GM06990 (cell line): Measurements from ENCODE around the gene PDE4D.

DNA sequence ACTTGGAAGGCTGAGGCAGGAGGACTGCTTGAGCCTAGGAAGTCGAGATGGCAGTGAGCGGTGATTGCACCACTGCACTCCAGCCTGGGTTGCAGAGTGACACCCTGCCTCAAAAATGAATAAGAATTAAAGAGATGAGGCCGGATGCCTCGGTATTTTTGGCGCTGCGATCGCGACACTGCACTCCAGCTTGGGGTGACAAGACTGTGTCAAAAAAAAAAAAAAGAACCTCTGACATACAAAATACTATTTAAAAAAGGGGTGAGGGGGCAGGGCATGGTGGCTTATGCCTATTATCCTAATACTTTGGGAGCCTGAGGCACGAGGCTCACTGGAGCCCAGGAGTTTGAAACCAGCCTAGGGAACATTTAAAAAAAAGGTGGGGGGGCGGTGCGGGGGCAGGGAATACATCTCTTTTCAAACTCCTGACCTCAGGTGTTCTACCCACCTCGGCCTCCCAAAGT lies 7.4 kb downstream of the GPBP1 start:
- RRBS, result no CpG with 5 or more reads among the region's 12 CpGs

- RRBS, result no CpG with 5 or more reads among the region's 6 CpGs
These were observed 37.1 kb downstream of the ACTBL2 start for GRCh38 chr5:57445490-57445978.

- RRBS, result no CpG with 5 or more reads among the region's 6 CpGs
These were observed 167.8 kb upstream of the ACTBL2 start for GRCh38 chr5:57650332-57650962.

DNA sequence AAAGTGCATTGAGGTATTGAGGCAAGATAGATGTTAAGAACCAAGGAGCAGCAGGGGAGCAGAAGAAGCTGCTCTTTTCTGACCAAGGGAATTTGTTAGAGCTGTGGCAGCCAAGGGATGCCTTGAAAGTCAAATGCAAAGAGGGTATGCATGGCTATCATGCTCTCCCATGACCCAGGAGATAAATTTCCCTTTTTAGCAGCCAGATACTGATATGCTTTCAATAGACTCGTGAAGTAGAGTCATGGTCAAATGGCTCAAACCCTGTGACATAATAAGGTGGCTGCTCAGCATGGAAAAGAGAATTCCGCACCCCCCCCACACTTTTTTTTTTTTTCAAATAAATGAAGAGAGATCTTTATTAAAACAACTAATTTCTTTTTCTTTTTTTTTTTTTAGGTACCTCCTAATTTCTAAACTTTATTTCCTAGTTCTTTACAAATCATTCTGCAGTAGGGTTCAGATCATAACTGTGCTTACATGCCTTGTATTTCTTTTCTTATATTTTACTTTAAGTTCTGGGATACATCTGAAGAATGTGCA lies 180.9 kb upstream of the ACTBL2 start:
- RRBS, result no CpG with 5 or more reads among the region's 2 CpGs

DNA sequence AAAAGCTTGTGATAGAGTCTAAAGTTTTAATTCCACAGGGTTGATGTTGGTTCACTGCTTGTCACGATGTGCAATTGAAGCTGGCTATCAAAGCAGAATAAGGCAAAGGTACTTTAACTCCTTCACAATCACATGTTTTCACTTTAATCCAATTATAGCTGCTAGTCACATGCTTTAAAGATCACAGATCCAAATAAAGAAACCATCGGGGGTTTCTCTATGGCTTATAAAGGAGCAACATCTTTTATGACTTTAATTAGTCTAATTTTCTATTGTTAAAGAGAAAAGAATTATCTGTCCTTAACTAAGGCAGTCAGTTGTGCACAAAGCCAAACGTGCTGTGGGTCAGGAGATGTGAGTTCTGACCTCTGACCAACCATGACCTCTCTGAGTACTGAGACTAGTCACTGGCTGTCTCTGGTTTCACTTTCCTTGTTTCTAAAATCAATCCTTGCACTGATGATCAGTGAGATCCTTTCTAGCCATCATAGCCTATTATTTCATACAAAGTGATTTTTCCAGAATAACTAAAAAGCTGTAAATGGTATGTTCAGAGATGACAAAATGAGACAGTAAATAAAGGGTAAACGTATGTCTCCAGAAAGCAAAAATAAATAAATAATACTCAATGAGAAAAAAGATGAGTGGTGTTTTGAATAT lies 561.1 kb downstream of the RAB3C start:
- RRBS, result no CpG with 5 or more reads among the region's 4 CpGs

DNA sequence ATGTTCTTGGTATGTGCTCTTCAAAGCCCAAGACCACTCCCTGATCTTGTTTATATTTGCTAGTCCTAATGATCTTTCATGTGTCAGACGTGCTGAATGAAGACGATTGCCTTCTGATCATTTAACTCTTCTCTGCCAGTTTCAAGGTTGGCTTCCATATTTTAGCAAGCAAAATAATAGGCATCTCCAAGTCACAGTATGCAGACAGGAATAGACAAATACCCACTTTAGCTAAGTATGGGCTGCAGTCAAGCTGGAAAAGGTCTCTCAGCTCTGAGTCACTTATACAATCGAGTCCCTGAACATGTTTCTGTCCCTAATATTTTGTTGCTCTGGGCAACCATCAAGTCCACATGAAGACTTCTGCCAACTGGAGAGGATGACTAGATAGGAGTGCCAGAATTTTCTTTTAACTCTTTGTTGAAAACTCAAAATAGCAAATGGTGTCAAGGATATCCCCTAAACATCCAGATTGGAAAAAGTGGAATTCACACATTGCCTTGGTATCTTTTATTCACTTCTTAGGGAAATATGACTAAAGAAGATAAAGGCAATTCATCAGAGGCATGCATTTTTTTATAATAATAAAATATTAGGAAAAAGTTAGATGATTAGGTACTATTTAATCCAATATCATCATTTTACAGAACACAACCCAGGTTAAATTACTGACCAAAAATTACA lies 575.3 kb downstream of the RAB3C start:
- RRBS, result no CpG with 5 or more reads among the region's 3 CpGs

DNA sequence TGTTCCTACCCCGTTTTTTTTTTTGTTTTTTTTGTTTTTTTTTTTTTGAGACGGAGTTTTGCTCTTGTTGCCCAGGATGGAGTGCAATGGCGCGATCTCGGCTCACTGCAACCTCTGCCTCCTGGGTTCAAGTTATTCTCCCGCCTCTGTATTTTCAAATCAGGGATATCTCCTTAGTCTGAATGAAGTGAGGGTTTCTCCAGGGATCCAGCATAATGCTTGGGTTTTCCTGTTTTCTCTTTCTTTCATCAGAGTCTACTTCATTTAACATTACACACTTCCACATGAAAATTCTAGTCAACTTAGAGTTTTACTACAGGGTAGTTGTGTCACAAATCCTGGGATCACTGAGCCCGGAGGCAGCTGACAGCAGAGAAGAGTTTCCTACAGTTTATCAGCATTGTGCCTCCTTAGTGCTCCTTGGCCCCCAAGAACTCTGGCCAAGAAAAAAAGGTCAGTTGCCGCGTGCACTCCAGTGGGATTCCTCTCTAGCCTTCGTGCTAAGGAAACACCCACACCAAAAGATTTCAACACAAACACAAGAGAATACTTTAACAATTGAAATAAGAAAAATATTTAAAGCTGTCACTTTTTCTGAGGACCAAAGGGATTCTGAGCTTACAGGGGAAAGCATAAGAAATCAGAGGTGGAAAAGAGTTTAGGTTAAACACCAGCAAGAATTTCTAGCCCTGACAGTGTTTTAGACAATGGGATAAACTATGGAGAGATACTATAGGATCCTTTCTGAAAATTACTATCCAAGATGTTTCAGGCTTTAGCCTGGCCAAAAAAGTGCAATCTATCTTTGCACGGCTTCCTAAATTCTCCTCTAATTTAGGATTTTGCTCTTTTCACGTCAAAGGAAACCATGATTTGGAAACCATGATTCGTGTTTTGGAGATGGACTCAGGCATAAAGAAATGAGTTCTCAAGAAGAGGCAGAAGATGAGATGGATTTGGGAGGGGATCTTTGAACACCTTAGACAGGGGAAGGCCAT lies 606.6 kb downstream of the RAB3C start:
- RRBS, result no CpG with 5 or more reads among the region's 13 CpGs

- RRBS, result no CpG with 5 or more reads among the region's 4 CpGs
These were observed 442.6 kb downstream of the PDE4D start for GRCh38 chr5:59450661-59451628.

DNA sequence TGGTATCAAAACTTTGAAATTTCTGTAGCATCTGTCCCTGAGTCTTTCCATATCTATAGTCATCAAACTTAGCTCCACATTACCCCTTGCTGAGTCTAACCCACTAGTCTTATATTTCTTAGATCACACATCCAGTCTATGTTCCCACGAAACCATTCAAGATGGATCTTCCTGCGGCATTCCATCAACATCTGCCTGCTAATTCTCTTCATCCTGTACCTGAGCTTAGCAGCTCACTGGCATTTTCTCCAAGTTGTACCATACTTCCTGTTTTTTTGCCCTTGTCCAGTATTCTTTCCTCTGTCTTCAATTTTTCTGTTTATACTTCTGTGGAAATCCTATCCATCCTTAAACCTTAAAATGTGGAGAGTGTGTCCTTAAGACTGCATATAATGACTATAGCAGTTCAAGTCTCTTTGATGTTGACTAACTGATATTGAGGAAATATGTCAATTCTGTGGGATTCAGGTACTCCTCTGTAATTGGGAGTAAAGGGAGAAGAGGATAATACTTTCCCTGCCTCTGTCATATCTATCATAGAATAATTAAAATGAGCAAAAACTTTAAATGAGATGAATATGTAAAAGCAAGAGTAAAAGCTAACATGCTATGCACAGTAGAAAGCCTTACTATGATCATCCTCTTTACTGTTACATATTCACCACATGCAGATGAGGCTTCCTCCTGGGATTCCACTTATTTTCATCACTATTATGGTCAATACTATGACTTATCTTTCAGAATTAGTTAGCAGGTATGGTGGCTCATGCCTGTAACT lies 225.7 kb downstream of the PDE4D start:
- RRBS, result no CpG with 5 or more reads among the region's 2 CpGs

- RRBS, result no CpG with 5 or more reads among the region's 13 CpGs
These were observed 102.9 kb downstream of the PDE4D start for GRCh38 chr5:59790441-59791229.

DNA sequence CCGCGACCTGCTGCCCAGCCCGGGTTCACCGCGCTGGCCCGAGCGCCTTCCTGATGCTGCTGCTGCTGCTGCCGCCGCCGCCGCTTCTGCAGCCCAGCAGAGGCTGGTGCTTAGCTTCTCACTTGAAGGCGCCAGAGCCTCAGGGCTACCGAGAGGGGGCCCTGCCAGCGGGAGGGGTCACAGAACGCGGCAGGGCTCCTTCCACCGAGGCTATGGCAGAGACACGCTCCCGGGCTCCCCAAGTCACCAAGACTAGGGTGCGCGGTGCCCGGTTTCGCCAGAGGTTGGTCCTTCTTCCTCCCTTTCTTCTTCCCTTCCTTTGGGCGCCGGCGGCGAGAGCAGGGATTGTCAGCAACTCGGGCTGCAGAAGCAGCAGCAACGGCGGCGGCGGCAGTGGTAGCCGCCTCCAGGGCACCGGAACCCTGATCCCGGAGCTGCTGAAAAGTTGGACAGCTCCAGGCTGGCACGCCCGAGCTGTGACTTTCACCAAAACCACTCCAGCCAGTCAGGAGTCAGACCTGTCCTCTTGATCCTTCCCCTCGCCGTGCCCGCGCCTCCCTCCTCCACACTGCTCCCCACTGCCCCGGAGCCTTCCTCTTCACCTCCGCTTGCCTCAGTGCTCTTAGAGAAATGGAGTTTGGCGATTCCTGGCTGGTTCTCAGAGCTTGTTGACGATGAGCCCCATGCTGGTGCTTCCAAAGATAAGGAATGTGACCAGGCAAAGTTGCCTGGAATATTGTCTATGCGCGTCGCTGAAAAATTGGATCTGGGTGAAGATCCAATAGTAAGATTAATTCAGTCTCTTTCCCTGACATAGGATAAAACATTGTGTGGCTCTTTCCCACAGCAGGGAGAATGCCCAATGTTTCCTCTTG lies at the start of gene PDE4D:
Gene PDE4D (minus strand): TSS at position 90 of the 875 bp plus-strand sequence.
- RRBS, result 22% methylated on average over 14 of the region's 48 CpGs

DNA sequence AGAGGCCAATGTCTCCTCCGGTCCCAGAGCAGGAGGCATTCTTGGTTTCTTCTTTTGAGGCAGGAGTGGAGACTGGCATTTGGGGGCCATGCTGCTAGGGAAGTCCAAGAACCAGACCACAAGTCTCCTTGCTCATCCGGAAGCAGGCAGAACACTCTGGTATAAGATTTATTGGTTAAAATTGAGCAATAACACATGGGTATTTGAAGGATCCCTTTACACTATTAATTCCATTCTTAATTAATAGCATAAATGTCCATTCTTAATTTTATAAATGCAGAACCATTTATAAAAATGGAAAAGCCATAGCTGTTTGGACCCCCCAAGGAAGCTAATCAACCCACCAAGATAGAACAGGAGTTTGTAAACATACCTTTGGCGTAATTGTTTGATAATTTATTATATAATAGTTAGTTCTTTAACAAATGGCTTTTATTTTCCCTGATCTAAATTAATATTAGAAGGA lies 239.3 kb downstream of the DEPDC1B start:
- RRBS, result no CpG with 5 or more reads among the region's 3 CpGs

- RRBS, result no CpG with 5 or more reads among the region's 2 CpGs
These were observed 47.7 kb downstream of the DEPDC1B start for GRCh38 chr5:60652205-60652634.

DNA sequence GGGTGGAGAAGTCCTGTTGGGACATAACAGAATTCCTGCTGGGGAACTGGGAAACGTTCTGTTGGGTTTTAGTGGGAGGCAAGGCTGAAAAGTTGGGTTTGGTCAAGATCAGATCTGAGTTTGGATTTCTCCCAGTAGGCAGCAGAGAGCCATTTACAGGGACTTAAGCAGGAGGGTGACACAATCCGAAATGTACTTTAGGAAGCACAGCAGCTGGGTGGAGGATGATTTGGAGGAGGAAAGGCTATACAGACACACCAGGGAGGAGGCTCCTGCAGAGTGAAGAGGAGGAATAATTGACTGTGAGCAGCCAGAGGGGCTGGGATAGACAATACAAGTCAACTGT lies 3.1 kb upstream of the ZSWIM6 start:
- RRBS, result no CpG with 5 or more reads among the region's 2 CpGs

GRCh38 chr5:61438421-61439205 lies 106.6 kb downstream of the ZSWIM6 start:
- RRBS, result no CpG with 5 or more reads among the region's 3 CpGs

DNA sequence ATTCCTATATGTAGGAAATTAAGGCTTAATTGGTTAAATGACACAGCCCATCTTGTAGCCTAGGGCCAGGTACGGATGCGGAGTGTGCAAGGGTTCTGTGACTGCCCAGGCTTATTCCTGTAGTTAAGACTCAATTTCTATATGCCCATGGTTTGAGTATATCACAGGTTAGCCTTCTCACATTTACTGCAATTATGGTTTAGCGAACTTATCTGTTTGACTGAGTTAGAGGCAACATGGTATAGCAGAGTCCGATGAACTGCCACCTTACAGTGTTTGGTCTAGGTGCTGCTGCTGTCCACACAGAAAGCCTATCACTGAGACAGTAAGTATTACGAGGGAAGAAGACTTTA lies 109.5 kb downstream of the ZSWIM6 start:
- RRBS, result no CpG with 5 or more reads among the region's 5 CpGs

GRCh38 chr5:61472465-61472938 lies 140.4 kb downstream of the ZSWIM6 start:
- RRBS, result no CpG with 5 or more reads among the region's 6 CpGs

- RRBS, result no CpG with 5 or more reads among the region's 6 CpGs
These were observed 335.5 kb downstream of the ZSWIM6 start for GRCh38 chr5:61667513-61668055.

- RRBS, result no CpG with 5 or more reads among the region's 4 CpGs
These were observed 458.7 kb downstream of the ZSWIM6 start for GRCh38 chr5:61790626-61791206.